Esophagus squamous epithelium (tissue), 4 donors: Measurements from ENCODE around the gene UCMA.

DNA sequence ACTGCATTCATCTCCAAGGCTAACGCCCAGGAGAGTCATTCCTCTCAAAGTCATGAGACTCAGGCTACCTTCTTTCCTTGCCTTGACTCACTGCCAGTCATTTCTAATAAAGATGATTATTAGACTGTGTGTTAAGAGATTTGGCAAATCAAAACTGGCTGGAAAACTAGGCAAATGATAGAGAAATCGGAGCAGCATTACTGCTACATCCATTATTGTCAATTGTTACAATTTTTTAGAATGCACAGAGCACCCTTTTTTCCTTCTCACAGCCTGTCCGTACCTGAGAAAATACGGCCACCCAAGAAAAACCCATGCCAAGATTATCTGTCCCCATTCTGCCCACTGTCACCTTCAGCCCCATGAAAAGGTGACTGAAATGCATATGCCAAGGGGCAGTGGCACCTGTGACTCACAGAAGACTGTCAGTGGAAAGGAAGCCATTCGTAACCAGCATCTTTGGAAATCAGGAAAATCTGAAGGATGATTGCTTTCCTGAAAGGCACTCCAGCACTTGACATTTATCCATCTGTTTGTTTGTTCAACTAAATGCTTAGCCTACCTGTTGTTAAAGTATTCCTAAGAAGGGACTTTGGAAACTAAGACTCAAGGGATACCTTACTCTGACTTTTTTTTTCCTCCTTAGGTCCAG lies 286.1 kb downstream of the USP6NL start:
- PRO-cap: no peak
- RAMPAGE, long total RNA, 4 experiments: no peak in any of the 4 experiments

DNA sequence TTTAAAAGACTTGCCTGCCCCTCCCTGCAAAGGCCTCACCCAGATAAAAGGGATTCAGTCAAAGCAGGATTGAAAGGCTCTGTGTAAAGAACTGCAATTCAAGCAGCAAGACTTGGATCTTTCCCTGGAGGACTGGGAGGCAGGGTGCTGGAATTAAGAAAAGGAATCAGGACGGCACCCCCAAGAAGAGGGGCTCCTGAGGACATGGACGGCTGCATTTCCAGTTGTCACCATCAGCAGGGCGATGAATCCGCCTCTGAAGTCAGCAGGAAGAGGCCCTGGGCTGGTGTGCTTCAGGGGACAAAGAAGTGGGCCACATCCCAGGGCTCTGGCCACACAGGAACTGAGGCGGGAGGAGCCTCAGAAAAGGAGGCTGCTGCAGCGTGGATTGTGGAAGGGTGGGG lies 209.7 kb downstream of the USP6NL start:
- PRO-cap: no peak
- RAMPAGE, long total RNA, 4 experiments: no peak in any of the 4 experiments

DNA sequence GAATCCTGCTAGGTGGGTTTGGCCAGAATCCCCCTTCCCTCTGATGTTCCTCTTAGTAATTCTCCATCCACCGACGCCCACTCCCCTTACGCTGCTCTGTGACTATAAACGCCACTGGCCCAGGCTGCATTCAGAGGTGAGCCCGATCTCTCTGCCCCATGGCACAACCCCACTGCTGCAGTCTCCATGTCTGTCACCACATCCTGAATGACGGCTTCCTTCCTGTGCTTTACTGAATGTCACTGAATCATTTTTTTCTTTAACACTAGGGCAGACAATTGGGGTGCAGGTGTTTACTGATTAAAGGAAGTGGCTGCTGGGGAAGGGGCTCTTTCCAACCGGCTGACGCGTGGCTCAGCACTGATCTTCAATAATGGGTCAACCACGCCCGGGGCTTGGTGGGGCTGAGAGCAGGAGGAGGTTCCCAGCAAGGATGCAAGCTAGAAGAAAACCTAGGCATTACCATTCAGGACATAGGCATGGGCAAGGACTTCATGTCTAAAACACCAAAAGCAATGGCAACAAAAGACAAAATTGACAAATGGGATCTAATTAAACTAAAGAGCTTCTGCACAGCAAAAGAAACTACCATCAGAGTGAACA lies 208.3 kb downstream of the USP6NL start:
- PRO-cap: bidirectional peak, plus-strand start at position 268 of the sequence, minus-strand start at position 209 of the sequence
- RAMPAGE, long total RNA, 4 experiments: no peak in any of the 4 experiments

- PRO-cap: no peak
- RAMPAGE, long total RNA, 4 experiments: no peak in any of the 4 experiments
These were observed 20.6 kb upstream of the USP6NL start for GRCh38 chr10:11631831-11632593.

- PRO-cap: no peak
- RAMPAGE, long total RNA, 4 experiments: no peak in any of the 4 experiments
These were observed 54.9 kb upstream of the ECHDC3 start for GRCh38 chr10:11687060-11687807.

DNA sequence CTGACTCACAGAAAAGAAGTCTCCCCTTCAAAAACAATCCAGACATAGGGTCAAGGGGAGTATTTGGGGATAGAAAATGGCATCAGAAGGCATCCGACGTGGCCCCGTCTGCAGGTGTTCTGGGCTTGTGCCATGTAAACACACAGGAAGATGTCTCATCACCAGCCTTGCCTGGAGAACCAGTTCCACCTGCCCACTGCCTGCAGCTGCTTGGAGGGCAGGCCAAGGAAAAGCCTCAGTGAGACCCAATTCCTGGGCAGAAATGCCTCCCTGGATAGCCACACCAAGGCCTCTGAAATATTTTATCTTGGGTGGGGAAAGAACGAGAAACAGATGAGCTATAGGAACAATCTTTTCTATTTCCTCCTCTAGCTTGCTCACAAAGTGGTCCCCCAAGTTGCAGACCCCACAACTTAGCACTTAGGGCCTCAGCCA lies 54.4 kb upstream of the ECHDC3 start:
- PRO-cap: bidirectional peak, plus-strand start at position 182 of the sequence, minus-strand start at position 121 of the sequence
- RAMPAGE, long total RNA, 4 experiments: no peak in any of the 4 experiments

DNA sequence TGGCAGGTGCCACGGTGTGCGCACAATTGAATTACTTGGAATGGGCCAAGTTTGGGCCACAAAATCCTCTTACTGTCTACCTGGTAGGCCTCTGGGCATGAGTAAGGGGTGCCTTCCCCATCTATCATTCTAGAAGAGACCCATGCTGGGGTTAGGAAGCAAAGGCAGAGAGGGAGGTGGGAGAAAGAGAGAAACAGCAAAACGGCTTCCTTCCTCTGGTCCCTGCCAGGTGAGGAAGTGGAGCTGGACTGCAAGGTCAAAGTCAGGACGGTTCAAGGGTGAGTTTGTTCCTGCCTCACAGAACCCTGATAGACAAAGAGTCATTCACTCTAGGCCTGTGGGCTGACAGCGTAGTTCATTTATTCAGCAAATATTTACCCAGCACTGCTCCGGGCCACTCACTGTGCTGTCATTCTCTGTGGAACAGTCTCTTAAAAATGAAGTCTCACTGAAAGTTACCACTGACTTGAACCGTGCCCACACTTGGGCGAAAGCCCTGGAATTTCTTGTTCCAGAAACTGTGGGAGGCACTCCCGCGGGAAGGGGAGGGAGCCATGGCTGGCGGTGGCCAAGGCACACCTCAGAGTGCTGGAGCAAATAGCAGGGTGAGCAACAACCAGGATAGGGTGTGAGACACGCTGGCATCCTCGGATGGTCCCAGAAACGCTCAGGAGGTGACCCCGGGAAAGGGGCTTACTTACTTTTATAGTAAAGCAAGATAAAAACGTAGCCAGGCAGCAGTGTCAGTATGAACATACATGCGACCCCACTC lies 26.2 kb upstream of the ECHDC3 start:
- PRO-cap: bidirectional peak, plus-strand start at position 583 of the sequence, minus-strand start at position 310 of the sequence
- RAMPAGE, long total RNA, 4 experiments: no peak in any of the 4 experiments

DNA sequence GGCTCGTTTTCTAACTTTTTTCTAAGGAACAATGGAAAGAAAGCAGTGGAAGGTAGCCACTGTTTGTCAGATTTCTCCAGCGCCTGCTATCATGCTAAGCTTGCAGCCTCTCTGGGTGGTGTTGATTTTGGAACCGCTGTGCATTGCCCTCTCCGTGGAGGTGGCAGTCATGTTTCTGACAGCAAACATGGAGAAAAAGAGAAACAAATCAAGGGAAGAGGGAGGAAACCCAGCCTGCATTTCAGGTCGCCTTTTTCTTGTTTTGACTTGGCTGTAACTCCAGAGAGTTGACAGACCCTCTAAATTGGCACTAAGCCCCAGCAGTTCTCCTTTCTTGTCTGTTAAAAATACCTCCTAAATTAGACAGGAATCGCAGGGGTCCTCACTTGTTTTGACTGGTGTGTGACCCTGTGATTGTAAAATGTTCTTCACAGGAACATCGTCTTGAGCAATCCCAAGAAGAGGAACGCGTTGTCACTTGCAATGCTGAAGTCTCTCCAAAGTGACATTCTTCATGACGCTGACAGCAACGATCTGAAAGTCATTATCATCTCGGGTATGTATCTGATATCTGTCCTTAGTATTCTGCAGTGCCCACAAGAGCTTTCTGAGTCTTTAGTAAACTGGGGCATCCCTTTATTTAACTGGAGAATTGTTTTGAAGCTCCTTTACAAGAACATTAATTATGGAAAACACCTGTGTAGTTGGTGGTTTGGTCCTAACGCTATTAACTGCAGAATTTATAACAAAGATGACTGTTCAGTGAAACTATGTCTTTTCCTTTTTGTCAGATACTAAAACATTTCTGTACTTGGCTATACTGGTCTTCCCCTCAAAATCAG lies 5.0 kb downstream of the ECHDC3 start:
- PRO-cap: bidirectional peak, plus-strand start at position 574 of the sequence, minus-strand start at position 397 of the sequence
- RAMPAGE, long total RNA, 4 experiments: no peak in any of the 4 experiments

DNA sequence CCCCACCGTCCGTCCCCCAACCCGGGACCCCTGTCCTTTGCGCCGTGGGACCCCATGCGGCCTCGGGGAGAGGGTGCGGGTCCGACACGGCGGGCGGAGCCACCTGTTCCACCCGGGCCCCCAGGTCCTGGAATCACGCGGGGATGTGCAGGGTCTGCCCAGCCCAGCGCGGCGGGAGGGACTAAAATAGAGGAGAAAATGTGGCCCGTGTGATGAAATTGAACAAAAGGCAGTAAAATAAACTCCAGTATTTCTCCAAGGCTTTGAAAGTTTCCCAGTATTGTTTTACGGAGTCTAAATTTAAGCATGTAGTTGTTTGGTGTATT lies 619 bp downstream of the PROSER2 start:
- PRO-cap: no peak
- RAMPAGE, long total RNA, 4 experiments: no peak in any of the 4 experiments

GRCh38 chr10:11958879-11959595 lies 83.6 kb downstream of the UPF2 start:
- PRO-cap: no peak
- RAMPAGE, long total RNA, 4 experiments: no peak in any of the 4 experiments

DNA sequence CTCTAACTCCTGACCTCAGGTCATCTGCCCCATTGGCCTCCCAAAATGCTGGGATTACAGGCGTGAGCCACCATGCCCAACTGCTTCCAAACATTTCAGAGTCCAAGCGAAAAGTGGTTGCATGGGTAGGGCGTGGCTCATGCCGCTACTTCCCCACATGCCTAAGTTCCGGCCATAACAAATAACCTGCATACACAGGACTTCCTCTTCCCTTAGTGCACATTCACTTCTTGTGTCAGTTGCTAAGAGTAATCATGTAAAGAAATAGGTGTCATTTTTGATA lies 11.4 kb upstream of the UPF2 start:
- PRO-cap: no peak
- RAMPAGE, long total RNA, 4 experiments: no peak in any of the 4 experiments

DNA sequence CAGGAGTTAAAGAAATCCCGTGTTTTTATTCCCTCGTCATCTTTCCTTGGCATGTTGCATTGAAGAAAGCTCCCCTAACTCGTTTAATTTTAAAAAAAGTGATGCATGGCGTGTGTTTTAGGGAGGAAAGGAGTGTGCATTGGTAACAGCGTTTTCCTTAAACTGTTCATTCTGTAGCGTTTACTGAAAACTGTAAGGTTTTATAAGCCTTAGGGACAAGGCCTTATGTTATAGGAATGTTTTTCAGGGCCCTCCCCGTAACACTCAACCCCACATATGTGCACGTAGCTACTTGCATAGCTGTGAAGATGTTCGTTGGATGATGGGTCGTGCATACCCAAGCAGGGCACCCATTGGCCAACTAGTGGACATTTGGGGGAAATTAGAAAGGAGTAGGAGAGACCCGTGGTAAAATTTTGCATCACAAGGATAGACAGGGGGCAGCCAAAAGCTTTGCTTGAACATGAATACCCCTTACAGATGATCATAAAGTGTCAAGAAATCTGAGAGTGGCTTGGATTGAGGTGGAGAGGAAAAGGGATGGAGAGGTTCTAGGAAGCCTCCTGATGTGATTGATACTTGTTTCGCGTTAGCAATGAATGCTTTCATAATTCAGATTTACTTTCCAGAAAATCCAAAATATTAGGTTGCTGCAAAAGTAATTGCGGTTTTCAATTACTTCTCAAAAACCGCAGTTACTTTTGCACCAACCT lies 789 bp downstream of the SEC61A2 start:
- PRO-cap: no peak
- RAMPAGE, long total RNA, 4 experiments: no peak in any of the 4 experiments

DNA sequence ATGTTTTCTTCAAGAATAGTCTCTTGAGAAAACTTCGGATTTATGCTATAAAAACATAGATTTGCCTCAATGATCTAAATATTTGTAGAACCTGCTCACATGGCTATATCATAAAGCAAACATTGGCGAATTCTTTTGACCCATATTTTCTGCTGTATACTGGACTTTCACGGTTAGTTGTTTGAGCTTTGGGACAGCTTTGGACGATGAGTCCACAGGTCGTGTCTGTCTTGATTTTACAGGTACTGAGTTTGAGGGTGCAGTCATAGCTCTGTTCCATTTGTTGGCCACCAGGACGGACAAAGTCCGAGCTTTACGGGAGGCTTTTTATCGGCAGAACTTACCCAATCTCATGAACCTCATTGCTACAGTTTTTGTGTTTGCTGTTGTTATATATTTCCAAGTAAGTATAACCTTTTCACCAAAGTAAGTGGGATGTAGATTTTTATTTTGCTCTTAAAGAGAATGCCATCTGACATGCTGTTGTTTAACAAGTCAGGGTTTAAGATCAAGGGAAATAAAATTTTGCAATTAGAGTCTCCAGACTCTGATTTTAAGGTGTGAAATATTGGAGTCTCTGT lies 27.3 kb downstream of the SEC61A2 start:
- PRO-cap: no peak
- RAMPAGE, long total RNA, 4 experiments: no peak in any of the 4 experiments

DNA sequence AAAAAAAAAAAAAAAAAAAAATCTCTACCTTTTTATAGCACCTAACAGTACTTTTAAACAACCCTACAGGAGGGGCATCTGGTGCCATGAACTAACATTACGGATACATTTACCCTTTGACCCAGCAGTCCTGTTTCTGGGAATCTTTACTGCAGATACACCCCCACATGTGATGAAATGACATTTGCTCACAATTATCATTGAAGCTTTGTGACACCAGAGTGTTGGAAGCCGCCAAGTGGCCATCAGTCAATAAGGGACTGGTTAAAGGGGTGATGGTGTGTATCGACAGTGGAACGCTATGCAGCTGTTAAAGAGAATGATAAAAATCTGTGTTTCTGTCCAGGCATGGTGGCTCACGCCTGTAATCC lies 107.4 kb downstream of the CAMK1D start:
- PRO-cap: no peak
- RAMPAGE, long total RNA, 4 experiments: no peak in any of the 4 experiments

DNA sequence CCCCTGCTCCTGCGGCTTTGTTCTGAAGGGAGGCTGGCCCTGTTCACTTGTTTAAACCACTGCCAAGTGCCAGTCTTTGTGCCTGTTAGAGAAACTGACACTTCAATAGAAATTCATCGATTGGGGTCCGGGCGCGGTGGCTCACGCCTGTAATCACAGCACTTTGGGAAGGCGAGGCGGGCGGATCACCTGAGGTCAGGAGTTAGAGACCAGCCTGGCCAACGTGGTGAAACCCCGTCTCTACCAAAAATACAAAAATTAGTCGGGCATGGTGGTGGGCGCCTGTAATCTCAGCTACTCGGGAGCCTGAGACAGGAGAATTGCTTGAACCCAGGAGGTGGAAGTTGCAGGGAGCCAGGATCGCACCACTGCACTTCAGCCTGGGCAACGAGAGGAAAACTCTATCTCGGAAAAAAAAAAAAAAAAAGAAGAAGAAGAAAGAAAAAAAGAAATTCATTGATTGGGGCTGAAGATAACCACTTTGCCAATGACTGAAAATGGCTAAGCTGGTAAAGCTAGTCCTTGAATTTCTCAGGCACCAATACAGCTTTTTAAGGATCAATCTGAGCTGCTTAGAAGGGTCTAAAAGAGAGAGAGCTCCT lies 210.9 kb downstream of the CAMK1D start:
- PRO-cap: no peak
- RAMPAGE, long total RNA, 4 experiments: no peak in any of the 4 experiments

DNA sequence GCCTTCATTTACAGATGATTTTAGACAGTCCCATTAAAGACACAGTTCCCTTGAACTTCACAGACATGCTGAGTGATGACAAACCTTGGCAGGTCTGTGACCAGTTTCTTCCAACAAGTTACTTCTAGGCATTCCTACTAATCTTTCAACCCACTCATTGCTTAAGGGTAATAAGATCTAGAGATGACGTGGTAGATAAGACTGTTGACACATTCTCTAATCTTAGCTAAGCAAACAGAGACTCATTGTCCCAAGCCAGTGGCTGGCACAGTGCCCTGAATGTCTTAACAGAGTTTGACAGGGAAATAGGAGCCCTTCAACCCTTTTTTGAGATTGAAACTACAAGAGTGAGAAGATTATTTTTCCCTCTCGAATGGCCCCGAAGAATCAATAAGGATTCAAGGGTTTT lies 281.1 kb downstream of the CCDC3 start:
- PRO-cap: no peak
- RAMPAGE, long total RNA, 4 experiments: no peak in any of the 4 experiments

- PRO-cap: no peak
- RAMPAGE, long total RNA, 4 experiments: no peak in any of the 4 experiments
These were observed 103.8 kb downstream of the CCDC3 start for GRCh38 chr10:12897448-12898344.

GRCh38 chr10:13001334-13001560 lies 266 bp downstream of the CCDC3 start:
- PRO-cap: no peak
- RAMPAGE, long total RNA, 4 experiments: no peak in any of the 4 experiments

DNA sequence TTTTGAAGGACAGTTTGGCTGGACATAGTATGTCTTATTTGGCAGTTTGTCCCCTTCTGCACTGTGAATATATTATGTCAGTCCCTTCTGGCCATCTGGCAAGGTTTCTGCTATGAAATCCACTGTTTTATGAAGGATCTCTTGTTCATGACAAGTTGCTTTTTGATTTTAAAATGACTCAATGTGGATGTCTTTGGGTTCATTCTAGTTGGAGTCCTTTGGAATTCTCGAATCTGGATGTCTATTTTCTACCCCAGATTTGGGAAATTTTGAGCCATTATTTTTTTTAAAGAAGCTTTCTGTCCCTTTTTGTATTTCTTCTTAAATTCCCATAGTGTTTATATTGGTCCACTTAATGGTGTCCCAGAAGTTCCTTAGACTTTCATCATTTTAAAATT lies 21.6 kb upstream of the MCM10 start:
- PRO-cap: no peak
- RAMPAGE, long total RNA, 4 experiments: no peak in any of the 4 experiments

DNA sequence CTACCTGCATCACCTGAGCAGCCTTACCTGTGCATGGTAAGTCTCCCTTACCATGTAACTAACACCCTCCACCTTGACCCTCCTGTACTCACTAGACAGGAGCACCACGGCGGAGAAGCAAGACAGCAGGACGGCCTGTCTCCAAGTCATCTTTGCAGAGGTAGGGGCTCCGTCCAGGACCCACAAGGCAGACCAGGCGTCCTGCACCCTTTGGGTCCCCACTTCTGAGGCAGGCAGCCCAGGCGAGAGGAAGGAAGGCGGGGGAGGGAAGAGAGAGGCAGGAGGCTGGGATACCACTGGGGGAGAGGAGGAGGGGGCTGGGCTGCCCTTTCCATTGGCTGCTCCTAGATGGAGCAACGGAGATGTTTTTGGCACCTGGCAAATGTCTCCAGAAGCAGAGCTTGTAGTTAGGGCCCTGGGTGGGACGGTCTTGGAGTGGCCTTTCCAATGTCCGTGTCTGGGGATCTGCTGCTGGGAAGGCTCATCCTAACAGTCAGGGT lies at the start of gene UCMA:
TSS of gene UCMA (minus strand) at position 266 of the 500 bp plus-strand sequence.
- PRO-cap: no peak
- RAMPAGE, long total RNA, 4 experiments: no peak in any of the 4 experiments